ENCODE results near the genes SEMG1, SYS1, UBE2C and ZSWIM3.

- PRO-cap: no peak
These were observed 59.9 kb downstream of the STK4 start for GRCh38 chr20:45026083-45026641.

- PRO-cap: no peak
These were observed 6.2 kb downstream of the KCNS1 start for GRCh38 chr20:45094550-45095213.

GRCh38 chr20:45206611-45207179 is at the start of gene SEMG1:
Gene SEMG1, plus strand, starts transcription at chr20:45207033.
- PRO-cap: no peak

DNA sequence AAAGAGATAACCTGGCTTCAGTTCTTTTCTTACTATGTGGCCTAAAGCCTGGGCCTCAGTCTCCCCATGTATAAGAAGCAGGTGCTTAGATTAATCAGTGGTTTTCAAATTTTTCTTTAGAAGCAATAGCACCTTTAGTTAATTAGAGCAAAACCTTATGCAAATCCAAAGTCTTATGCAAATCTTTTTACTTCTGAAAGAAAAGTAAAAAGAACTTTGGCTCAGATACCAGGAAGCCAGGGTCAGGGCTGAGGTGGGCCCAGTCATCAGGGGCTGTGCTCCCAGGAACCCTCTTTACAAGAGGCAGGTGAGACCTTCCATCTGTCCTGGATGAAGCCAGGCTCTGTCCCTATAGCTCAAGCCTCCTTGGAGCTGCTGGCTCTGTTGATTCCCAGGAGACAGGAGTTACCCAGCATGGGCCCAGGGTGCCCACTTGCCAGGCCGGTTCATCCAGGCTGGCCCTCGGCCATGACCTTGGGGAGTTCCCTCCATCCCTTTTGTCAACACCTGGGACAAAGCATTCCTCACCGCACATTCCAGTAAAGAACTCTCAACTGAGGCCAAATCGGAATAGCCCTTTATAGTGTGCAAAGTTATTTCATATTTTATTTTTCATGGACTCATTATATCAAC is 18.9 kb downstream of the SDC4 start:
- PRO-cap: no peak

GRCh38 chr20:45338550-45338842 is 9.7 kb downstream of the SDC4 start:
- PRO-cap: no peak

DNA sequence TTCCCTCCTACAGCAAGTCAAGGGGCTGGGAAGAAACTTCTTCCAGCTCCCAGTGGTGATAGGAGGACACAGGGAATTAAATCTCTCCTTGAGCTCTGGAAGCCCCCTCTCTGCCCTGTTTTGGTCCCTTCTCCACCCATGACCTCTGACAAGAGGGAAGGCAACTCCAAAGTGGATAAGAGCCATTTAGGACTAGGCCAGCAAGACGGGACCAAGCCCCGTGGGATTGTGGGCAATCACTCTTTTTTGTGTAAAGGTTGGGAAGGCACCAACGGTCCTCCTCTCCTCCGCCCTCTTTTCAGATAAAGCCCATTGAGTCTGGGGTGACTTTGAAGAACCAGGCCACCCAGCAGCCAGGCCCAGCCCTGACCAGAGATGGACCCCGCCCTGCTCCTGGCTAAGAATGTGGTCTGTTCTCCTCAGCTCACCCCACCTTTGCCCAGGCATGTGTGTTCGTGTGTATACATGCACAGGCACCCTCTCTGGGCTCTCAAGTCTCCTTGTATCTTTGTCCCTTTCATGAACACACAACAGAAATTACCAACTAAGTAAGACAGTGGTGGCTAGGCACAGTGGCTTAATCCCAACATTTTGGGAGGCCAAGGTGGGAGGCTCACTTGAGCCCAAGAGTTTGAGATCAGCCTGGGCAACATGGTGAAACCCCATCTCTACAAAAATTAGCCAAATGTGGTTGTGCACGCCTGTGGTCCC is 9.2 kb downstream of the SDC4 start:
- PRO-cap: no peak

GRCh38 chr20:45341326-45341928 is 6.8 kb downstream of the SDC4 start:
- PRO-cap: no peak

GRCh38 chr20:45346035-45346727 is 2.0 kb downstream of the SDC4 start:
- PRO-cap: no peak

DNA sequence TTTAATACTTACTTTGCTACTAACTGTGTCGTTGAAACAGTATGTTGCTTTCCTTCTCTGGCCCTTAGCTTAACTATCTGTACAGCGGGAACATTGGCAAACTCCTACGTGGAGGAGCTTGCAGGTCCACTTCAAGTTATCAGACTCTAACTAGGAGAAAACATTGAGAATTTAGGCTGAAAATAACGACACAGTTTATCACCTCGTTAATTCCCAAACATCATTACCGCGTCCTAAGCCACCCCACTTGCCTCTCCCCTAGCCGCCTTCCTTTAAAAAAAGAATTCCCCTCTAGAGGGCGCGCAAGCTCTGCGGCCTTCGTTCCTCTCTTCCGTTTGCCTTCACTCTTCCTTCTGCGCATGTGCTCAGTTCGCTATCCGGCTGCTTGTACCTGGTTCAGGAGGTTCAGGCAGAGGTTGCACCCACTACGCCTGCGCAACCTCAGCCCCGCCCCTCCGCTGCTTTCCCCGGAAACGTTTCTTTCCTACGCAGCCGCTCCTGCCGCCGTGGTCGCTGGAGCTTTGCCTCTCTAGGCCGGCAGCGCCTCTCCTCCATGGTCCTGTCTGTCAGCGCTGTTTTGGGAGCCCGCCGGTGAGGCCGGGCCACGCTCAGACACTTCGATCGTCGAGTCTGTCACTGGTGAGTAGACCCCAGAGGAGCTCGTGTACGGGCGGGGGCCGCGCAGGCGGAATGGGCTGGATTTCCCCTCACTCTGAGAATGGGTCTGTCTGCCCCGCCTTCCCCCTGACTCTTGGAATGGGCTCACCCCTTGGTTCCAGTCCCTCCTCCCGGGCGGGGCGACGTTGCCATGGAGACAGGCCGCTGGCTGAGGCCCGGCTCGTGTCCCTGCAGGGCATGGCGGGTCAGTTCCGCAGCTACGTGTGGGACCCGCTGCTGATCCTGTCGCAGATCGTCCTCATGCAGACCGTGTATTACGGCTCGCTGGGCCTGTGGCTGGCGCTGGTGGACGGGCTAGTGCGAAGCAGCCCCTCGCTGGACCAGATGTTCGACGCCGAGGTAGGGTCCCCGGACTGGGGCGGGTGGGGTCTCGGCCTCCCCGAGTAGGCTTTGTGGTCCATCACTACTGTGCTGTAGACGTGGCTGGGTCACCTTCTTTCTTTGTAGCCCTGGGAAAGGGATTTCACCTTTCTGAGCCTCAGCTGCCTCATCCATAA is at the start of gene SYS1:
Gene SYS1, plus strand, starts transcription at position 480 of the 1,175 bp plus-strand sequence.
- PRO-cap: bidirectional peak, plus-strand start at position 472 of the sequence, minus-strand start at position 387 of the sequence; bidirectional peak, plus-strand start at position 872 of the sequence, minus-strand start at position 753 of the sequence

- PRO-cap: no peak
These were observed 266 bp downstream of the DBNDD2 start for GRCh38 chr20:45408435-45408674.

- PRO-cap: no peak
These were observed 10.6 kb downstream of the PIGT start for GRCh38 chr20:45426504-45426997.

DNA sequence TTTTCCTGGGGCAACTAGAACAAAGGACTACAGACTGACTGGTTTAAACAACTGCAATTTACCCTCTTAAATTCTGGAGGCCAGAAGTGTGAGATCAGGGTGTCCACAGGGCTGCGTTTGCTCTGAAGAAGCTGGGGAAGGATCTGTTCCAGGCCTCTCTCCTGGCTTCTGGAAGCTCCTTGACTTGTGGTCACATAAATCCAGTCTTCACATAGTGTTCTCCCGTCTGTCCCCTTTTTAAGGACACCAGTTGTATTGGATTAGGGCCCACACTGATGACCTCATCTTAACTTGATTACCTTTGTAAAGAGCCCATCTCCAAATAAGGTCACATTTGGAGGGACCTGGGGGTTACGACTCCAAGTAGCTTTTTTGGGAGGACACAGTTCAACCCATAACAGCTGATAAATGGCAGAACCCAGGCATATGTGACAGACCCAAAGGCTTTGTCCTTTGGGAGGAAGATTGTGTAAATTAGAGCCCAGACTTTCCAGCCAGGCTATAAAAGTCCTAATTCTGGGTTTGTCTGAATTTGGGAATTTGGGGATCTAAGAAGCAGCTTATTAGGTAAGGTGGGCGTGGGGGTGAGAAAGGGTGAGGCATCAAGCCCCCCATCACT is 20.0 kb upstream of the WFDC2 start:
- PRO-cap: no peak

DNA sequence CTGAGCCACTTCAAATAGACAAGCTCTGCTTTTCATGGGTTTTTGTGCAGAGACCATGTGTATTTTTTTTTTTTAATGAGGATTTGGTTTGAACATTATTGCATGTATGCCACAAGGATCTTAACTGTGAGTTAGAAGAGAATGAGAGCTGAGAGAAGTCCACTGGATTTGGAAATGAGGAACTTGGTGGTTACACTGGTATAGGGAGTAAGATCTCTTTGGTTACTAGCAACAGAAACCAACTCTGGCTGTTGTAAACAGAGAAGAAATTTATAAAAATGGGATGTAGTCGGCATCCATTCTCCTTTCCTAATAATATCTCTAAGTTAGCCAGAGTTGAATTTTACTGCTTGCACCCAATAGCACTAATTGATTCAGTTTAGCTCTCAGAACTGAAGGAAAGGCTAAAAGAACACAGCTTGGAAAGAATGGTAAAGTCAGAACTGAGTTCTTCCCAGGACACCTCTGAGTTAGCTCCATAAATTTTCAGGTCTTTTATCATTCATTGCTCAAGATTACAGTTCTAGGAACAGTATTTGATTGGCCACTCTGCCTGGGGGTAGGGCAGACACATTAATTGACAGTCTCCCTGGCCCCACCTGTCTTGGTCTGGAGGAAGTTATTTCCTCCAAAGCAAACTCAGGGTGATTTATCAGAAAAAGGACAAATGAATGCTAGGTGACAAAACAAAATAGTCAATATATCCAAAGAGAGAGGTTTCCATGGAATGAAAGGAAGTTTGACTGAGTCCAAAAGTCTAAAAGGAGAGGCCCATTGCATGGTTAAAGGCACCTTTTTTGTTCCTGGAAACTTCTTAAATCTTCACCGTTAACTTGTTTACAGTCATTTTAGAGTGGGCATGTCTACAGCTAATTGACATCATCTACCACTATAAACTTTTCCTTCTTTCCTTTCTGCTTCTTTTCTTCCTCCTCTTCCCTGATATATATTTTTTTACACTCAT is 3.8 kb upstream of the WFDC2 start:
- PRO-cap: no peak

DNA sequence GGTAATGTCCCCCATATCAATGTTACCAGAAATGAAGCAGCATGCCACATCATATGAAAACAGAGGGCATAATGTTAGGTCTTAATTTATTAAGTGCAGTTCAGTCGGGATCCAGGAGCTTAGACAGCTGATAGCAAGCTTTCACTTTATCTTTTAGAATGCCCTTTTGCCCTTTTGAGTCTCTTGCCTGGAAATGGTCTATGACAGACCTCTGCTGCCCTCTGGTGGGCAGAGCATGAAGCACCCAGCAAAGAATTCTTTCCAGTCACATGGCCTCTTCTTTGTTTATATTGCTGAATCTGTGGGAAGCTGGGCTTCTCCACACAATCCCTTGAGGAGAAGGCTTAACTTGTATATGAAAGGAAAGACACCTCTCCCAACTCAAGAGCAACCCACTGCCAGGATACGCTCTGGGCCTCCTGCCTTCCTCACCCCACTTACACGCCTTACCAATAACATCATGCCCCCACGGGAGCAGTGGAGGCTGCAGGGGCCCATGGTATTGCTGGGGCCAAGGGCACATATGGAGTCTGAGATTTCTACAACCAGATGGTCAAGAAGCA is 20.5 kb downstream of the WFDC3 start:
- PRO-cap: no peak

- PRO-cap: no peak
These were observed 17.4 kb downstream of the WFDC3 start for GRCh38 chr20:45774295-45774662.

DNA sequence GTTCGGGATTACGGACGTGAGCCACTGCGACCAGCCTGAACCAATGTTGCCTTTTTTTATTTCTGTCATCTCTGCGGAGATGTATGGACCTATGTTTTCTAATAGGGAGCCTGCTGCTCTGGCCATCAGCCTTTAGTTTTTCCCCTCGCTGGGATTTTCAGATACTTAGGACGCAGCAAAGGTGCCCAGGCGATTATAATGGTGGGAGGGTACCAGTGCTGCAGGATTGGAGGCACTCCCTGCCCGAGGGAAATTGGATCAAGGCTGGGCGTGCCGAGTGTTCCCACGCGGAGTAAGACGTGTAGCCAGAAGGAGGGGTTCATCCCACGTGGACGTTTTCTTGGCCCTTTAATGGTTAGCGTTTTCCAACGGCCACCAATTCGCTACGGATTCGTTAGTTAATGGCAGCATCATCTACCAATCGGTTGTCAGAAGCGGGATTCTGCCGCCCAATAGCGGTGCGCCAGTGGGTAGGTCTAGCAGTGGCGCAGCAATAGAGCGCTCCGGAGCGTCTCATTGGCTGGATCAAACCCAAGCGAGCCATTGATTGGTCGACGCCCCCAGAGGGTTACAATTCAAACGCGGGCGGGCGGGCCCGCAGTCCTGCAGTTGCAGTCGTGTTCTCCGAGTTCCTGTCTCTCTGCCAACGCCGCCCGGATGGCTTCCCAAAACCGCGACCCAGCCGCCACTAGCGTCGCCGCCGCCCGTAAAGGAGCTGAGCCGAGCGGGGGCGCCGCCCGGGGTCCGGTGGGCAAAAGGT is at the start of gene UBE2C:
Gene UBE2C, plus strand, starts transcription at position 606 of the 760 bp plus-strand sequence.
- PRO-cap: bidirectional peak, plus-strand start at position 608 of the sequence, minus-strand start at position 321 of the sequence

GRCh38 chr20:45834729-45835453 is 1.3 kb downstream of the SNX21 start:
- PRO-cap: no peak

DNA sequence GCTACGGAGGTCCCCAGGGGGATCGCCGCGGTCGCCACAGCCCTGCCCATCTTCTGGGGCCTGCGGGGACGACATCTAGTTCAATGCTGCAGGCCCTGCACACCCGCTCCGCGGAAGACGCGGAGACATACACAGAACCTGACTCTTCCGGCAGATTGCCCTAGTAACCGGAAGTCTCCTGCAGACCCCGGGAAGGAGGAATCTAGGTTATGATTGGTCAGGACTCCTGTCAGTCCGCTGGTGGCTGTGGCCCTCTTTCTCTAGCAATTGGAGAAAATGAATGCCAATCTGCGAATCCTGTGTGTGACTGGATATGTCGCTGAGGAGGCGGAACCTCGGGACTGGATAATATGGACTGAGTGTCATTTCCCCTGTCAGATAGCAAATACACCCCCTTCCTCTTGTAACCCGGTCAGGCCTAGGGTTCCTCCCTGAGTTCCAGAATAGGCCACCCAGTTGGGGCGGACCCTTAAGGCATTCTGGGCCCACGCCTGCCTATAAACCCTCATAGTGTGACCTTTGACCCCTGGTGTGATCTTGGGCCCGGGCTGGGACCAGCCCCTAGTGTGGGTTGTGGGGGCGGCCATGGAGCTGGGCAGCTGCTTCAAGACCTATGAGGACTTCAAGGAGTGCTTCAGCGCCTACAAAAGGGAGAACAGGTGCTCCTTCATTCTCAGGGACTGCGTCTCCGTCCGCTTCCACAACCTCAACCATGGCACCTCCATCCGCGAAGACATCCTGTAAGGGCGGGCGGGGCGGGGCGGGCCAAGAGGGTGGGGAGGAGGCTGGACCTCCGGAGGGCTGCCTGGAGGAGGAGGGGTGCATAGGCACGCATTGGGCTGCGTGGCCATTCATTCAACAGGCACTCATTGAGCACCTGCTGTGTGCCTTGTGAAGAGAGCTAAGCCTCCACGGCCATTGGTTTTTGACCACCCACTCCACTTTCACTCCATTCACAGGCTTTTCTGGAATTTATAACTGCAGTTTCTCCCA is at the start of gene ZSWIM3:
Gene ZSWIM3, plus strand, starts transcription at position 374 of the 993 bp plus-strand sequence.
- PRO-cap: bidirectional peak, plus-strand start at position 377 of the sequence, minus-strand start at position 140 of the sequence; unidirectional peak, minus-strand start at position 712 of the sequence; unidirectional peak, minus-strand start at position 735 of the sequence

DNA sequence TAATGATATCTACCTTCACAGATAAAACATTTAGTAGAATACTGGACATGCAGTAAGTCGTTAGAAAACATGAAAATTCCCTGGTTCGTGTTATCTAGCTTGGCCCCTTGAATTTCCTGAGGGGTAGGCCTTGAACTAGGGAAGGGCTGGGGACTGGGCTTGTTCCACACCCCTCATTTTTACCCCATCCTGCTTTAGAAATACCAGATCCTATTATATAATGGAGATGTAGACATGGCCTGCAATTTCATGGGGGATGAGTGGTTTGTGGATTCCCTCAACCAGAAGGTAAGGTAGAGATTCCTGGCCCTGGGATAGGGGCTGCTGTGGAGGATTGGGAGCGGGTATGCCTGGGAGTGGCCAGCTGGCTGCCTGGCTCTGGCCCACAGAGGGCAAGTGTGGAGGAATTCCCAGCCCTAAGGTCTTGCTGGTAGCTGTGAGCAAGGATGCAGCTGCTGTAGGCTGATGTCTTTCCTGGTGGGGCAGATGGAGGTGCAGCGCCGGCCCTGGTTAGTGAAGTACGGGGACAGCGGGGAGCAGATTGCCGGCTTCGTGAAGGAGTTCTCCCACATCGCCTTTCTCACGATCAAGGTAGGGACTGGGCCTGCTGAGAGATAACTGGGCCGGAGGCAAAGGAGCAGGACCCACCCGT is 6.5 kb downstream of the CTSA start:
- PRO-cap: no peak

- PRO-cap: no peak
These were observed 6.3 kb upstream of the PLTP start for GRCh38 chr20:45918187-45918733.